Rectum (tissue), 1 donor: Measurements from ENCODE around the genes RAB6D and CCDC74A.

DNA sequence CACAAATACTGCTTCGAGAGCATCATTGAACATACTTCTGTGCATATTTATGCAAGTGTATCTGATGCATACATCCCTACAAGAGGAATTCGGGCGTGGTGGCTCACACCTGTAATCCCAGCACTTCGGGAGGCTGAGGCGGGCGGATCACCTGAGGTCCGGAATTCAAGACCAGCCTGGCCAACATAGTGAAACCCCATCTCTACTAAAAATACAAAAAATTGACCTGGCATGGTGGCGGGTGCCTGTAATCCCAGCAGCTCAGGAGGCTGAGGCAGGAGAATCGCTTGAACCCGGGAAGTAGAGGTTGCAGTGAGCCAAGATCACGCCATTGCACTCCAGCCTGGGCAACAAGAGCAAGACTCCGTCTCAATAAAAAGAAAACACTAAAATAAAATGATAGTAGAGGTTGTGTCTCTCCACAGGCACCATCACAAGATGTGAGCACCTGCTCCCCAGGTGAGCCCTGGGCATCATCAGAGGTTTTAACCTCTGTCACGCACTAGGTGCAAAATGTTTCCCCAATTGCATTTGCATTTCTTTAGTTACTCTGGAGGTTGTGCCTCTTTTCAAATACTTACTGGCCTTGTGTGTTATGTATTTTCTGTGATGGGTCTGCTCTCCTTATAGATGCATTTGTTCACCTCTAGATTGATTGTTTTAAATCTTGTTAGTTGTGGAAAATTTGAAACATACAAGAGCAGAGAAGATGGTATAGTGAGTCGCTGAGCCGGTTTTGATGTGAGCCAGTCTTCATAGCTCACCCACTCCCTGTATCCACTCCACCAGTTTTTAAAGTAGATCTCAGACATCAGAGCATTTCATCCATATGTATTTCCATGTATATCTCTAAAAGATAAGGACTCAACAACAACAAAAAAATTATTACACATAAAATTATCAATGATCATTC is 6.3 kb downstream of the IMP4 start:
- PRO-cap: no peak

- PRO-cap: no peak
These were observed 4.3 kb upstream of the PTPN18 start for GRCh38 chr2:130351444-130352074.

- PRO-cap: bidirectional peak, plus-strand start at chr2:131364082, minus-strand start at chr2:131364036; unidirectional peak, minus-strand start at chr2:131364137
These were observed at the start of gene RAB6D for GRCh38 chr2:131363660-131364346. Gene RAB6D (minus strand): TSS chr2:131364168.

GRCh38 chr2:131492651-131493225 is 541 bp upstream of the MZT2A start:
- PRO-cap: bidirectional peak, plus-strand start at chr2:131493076, minus-strand start at chr2:131492959

GRCh38 chr2:131527490-131528298 is at the start of gene CCDC74A:
Gene CCDC74A (plus strand): TSS chr2:131527888.
- PRO-cap: no peak

DNA sequence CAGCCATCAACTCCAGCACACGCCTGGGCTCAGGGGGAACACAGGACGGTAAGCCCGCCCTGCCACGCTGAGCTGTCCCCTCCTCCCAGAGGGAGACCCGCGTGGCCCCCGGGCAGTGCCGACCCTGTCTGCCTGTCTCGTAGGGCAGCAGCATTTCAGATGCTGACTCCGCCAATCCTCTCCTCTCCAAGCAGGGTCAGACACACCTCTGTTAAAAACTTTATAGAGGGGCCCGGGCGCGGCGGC is 534 bp downstream of the CCDC74A start:
- PRO-cap: no peak

GRCh38 chr2:131725582-131726281 is 198.0 kb downstream of the CCDC74A start:
- PRO-cap: no peak

DNA sequence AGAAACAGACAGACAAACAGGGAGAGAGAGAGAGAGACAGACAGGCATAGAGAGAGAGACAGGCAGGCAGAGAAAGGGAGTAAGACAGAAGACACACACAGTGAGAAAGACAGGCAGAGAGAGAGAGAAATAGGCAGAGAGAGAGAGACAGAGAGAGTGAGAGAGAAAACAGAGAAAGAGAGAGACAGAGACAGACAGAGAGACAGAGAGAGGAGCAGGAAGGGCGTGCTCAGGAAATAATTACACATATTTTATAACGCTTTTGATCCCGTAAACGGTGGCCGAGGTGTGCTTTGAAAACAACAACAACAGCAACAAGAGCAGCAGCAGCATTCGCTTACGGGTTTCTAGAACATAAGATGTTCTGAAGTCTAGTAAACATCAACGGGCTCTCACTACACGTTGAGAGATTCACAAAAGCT is 105.5 kb upstream of the ANKRD30BL start:
- PRO-cap: no peak

DNA sequence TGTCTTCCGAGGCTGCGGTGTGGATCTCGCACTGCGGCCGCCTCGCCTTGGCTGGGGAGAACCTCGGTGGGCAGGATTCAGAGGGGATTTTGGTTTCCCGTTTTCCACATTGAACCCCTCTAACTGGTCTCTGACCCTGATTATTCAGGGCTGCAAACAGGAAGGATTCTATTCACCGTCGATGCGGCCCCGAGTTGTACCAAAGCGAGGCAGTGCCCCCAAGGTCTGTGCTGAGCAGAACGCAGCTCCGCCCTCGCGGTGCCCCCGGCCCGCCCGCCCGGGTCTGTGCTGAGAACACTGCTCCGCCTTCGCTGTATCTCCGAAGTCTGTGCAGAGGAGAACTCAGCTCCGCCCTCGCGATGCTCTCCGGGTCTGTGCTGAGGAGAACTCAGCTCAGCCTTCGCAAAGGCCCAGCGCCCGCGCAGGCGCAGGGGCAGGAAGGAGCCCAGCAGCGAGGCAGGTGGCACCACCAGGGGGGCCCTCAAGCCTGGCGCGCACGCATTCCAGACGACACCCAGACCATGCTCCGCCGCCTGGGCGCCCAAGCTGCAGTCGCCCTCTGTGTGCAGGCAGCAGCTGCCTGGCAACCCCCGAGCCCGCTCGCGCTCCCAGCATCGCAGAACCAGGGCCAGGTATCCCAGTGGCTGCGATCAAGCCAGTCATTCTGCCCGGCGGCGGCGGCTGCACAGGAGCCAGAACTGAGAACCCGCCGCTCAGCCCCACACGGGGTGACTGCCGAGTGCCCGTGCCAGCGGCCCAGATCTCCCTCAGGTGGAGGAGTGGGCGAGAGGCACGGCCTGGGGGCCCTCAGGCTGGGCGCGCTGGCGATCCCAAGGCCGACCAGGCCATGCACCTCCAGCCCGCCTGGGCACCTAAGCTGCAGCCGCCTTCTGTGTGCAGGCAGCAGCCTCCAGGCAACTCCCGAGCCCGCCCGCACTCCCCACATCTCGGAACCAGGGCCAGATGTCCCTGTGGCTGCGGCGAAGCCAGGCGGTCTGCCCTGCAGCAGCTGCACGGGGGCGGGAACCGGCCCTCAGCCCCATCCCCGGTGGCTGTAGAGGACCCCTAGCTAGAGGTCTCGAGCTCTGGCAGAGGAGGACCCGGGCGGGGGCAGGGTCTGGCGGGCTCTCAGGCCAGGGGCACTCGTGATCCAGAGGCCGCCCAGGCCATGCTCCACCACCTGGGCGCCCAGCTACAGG is 64.0 kb upstream of the GPR39 start:
- PRO-cap: no peak

GRCh38 chr2:132462834-132463495 is 46.4 kb downstream of the GPR39 start:
- PRO-cap: no peak

DNA sequence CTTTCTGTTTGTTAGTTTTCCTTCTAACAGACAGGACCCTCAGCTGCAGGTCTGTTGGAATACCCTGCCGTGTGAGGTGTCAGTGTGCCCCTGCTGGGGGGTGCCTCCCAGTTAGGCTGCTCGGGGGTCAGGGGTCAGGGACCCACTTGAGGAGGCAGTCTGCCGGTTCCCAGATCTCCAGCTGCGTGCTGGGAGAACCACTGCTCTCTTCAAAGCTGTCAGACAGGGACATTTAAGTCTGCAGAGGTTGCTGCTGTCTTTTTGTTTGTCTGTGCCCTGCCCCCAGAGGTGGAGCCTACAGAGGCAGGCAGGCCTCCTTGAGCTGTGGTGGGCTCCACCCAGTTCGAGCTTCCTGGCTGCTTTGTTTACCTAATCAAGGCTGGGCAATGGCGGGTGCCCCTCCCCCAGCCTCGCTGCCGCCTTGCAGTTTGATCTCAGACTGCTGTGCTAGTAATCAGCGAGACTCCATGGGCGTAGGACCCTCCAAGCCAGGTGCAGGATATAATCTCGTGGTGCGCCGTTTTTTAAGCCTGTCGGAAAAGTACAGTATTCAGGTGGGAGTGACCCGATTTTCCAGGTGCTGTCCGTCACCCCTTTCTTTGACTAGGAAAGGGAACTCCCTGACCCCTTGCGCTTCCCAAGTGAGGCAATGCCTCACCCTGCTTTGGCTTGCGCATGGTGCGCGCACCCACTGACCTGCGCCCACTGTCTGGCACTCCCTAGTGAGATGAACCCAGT is 97.9 kb downstream of the NCKAP5 start:
- PRO-cap: no peak

- PRO-cap: no peak
These were observed 1.3 kb downstream of the NCKAP5 start for GRCh38 chr2:133566760-133567585.

GRCh38 chr2:134124423-134124855 is 129.4 kb upstream of the MGAT5 start:
- PRO-cap: unidirectional peak, minus-strand start at chr2:134124592

DNA sequence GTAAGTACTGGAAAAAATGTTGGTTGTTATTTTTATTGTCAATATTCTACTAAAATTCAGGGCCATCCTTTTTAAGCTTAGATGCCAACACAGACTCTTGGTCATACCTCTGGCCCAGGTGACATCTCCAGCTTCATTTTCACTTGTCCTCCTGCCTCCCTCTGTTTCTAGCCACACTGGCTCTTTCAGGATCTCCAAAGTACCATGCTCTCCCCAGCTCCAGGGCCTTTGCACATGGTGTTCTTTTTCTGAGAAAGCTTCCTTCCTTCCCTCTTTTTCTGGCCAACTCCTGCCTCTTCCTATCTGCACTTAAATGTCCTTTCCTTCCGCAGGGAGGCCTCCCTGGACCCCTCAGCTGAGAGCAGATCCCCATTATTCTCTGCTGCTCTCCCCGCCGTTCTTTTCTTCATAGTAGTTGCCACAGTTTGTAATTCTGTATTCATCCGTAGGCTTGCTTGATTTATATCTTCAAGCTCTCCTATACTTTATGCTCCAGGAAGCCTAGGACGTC is 98.2 kb upstream of the MGAT5 start:
- PRO-cap: unidirectional peak, minus-strand start at position 277 of the sequence

- PRO-cap: no peak
These were observed 75.7 kb upstream of the MGAT5 start for GRCh38 chr2:134178199-134178567.

DNA sequence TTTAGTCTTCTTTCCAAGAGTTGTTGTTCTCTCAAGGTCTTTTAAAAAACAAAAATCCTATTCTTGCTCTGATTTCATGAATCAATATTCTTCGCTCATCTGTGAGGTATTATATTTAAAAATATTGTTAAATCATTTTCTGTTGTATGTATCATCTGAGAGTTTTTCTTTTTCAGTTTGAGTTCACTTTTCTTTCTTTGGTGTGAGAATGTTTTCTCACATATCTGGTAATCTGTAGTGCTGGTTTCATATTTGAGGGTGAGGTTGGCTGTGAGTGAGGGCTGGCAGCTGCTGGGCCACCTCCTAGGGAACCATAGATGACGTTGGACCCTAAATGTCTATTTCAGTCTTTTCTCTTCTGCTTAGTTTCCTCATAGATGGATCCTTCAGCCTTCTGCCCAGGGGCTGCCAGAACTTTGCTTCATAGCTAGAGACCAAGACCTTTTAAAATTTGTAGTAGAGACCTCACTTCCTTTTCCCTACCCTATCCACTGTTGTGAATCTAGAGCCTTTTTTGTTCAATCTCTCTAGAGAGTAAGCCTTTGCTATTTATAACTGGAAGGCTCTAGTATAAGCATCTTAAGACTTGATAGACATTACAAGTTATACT is 33.5 kb downstream of the MGAT5 start:
- PRO-cap: no peak

GRCh38 chr2:134336007-134336819 is 82.3 kb downstream of the MGAT5 start:
- PRO-cap: no peak

DNA sequence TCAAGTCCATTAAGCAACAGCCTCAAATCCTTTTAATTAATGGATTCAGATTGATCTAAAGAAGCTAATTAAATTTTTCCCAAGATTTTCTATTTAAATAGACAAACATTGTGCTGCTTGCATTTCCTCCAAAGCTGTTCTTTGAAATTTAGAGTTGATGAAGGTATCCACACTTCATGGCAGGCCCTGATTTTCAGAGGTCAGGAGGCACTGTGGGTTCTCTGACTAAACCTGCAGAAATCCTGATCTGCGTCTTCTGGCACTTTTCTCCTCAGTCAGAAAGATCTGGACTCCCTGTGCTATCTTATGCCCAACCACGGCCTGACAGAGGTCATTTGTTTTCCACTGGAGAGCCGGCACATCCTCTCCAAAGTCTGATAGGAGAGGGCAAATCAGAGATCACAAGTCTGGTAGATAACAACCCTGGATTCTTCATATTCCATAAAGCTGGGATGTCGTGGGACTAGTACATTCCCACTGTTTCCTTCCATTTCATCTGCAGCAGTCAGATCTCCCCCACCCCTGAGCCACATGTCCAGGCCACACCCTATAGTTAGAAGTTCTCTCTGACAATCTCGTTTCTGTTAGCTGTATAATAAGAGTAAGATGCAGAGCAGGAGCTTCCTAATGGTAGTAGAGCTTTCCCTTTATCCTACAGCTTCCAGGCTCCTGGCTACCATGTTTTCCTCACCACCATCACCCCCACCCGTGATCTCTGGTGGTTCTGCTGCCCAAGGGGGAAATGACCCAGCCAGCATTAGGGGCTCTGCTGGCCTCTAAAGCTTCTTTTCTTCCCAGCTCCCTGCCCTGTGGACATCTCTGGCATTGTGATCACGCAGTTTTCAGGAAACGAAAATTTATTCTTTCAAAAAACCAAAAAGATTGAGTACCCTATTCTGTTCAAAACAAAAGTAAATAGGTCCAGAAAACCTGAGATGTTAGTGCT is 157.0 kb downstream of the MGAT5 start:
- PRO-cap: no peak

DNA sequence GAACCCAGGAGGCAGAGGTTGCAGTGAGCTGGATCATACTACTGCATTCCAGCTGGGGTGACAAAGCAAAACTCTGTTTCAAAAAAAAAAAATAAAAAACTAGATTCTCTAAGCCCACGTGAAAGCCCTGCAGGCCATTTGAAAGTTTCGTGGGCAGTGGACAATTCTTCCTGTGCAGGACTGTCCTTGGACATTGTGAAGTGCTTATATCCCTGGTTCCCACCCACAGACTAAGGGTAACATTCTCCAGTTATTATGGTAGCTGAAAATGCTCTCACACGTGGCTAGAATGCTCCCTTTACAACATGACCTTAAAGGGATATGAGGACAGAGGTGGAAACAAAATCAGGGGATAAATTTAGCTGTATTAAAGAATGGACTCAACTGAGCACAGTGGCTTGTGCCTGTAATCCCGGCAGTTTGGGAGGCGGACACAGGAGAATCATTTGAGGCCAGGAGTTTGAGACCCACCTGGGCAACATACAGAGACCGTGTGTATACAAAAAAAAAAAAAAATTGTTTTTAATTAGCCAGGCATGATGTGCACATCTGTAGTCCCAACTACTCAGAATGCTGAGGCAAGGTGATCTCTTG is 167.7 kb downstream of the MGAT5 start:
- PRO-cap: no peak

DNA sequence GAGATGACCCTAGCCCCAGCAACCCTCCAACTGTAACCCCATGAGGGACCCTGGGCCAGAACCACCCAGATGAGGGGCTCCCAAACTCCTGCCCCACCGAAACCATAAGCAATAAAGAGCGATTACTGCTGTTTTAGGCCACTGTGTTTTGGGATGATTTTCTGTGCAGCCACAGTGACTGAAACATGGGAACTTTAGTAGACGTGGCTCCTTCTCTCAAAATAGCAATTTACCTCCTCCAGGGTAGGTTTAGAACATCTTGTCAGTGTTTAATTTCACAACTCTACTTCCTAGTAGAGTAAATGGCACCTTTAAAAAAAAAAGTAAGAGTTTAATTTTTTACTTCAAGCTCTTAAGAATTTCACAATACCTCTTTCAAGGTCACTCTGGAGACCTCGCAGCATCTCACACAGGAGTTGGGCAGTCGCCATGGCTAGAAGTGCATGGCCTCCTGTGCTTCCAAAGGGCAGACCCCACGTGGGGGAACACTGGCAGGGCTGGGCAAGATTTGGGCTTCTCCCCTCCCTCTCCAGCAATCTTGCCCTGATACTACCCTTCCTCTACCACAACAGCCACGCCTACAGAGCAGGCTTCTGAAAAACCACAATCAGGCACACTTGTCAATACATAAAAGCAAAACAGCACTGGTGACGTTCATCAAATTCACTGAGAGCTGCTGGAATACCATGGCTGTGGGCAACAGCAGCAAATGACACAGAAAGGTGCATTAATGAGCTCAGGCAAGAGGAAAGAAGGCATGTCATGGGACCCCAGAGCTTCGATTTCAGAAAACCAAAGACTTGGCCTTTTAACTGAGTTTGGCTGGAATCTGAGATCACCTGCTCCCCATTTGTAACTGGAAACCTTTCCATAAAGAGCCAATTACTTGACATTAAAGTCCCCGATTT is 48.6 kb downstream of the TMEM163 start:
- PRO-cap: no peak